ENCODE data around the gene TTC34.

DNA sequence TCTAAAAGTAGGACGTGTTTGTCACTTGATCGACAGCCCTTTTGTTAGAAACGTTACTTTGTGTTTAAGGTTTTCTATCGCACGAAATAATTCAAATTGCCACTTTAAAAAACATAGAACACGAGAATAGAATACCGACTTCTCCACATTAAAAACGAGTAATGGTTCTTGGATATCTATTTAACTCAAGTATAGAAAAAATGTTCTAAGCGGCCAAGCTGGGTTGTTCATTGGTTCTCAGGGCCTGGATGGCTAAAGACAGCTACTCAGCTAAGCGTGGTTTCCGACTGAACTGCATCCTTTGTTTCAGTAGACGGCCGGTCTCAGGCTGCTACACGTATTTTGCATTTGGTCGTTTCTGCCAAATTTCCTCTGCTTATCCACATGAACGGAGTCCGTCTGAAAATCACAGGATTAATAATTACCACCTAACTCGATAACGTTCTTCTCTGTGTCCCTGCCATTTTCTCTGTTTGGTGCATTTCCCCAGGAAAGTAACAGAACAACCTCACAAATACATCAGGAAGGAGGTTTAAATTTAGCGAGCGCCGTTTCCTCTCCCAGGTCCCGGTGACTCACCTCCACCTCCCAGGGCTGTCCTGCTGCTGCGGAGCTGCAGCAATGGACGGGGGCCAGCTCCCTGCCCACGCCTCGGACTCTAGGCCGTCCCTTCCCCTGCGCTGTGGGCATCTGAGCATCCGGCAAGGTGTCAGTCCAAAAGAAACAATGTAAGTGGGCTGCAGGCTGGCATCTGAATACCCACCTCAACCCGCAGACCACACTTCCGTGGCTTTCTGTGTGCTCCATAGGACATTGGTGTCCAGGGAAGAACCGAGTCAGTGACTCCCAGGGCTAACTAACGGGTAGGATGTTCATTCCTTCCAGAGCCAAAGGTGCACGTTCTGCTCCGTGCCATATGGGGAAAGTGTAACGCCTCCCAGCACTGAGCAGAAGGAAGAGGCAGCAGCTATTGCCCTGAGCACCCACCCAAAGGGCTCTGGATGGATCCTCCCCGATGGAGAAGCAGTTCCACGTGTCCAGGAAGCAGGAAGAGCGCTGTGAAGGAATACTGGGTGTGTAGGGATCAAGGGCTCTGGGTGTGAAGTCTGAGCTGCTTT is 4.2 kb upstream of the GABRD start:
- RAMPAGE, long total RNA = no peak
- RRBS = no CpG with 5 or more reads among the region's 40 CpGs

GRCh38 chr1:2049875-2050315 is 316 bp upstream of the PRKCZ start:
- RAMPAGE, long total RNA = no peak
- RRBS = 3% methylated on average over 16 of the region's 54 CpGs

GRCh38 chr1:2134362-2134622 is 60.3 kb downstream of the FAAP20 start:
- RAMPAGE, long total RNA = no peak
- RRBS = no CpG with 5 or more reads among the region's 8 CpGs

- RAMPAGE, long total RNA = no peak
- RRBS = 81% methylated on average over 1 of the region's 27 CpGs
Measured at GRCh38 chr1:2187589-2188346, 6.8 kb downstream of the FAAP20 start.

- RAMPAGE, long total RNA = no peak
- RRBS = 64% methylated on average over 4 of the region's 14 CpGs
Measured at GRCh38 chr1:2206125-2206533, 11.6 kb upstream of the FAAP20 start.

DNA sequence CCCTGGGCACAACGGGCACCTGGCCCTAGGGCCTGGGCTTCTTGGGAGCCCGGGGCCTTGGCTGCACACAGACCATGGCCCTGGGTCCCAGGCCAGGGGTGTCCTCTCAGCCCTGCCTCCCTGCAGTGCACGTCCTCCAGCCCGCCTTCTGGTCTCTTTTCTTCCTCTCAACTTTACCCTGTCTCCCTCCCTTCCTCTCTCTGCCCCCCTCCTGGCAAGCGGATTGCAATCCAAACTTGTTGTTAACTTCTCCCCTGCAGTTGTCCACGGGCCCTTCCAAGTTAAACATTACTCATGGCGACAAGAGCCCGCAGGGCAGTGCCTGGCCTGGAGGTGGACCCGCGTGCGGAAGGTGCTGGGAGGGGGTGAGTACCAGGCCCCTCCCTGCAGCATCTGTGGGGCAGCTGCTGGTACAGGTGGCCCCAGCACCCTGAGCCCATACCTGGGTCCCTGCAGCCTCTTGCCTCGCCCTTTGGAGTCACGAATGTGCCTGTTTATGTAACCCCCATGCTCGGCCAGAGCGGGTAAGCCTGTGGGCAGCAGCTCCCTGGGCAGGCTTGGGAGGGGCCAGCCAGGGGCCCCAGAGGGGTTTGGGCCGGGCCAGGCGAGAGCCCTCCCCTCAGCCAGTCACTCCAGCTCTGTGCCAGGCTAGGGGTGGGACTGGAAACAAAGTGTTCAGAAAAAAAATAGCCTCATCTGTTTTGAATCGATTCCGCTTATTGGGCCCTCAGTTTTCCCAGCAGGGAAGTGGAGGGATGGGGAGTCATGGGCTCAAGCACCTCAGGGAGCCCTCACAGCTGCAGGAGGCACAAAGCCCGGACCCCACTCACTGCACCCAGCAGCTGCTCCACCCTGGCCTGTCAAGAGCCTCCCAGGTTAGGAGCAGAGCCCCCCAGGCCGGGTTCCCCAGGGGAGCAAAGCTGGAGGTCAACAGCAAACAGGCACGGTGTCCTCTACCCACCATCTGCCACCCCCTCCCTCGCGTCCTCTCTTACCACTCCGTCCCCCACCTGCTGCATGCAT is 13.9 kb upstream of the FAAP20 start:
- RAMPAGE, long total RNA = no peak
- RRBS = 74% methylated on average over 2 of the region's 25 CpGs

GRCh38 chr1:2212504-2213546 is 15.3 kb upstream of the SKI start:
- RAMPAGE, long total RNA = no peak
- RRBS = 4% methylated on average over 13 of the region's 53 CpGs

DNA sequence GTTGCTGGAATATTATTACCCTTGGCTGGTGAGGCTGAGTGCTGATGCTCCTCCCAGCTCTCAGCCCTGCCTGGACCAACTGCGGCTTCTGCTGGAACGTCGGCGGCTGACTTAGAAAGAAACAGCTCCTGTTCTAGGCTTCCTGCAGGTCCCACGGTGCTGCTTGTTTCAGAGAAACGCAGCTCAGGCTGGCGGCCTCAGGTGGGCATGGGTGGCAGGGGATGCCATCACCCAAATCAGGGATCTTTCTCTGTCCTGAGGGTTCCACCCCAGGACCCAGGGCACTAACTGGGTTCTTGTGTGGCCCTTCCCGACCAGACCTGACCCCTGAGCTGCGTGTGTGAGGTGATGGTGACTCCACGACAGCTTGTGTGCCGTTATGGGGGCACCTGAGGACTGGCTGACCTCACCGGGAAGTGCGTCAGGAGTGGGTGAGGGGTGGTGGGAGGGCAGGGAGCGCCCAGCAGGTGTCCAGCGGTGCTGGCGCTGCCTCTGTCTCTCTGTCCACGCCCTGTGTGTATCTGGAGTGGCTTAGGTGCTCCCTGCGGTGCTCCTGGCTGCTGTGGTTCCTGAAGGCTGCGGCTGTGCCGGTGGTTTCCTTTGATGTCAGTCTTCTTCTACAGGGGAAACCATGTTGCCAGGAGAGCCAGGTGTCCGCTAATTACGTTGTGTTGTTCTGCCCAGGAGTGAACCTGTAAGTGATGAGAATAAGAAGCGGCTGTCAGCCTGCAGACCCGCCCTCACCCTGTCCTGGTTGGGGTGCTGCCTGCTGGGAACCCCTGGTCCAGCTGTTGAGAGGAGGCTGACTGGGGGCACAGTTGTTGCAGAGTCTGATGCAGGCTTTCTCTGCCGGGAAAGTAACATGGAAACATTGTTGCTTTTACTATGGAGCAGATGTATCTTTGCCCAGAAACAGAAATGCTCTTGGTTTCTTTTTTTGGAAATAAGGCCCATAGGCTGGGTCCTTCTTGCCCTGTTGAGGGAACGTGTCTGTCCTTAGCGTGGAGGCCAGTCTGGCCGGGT is 9.0 kb downstream of the SKI start:
- RAMPAGE, long total RNA = no peak
- RRBS = 27% methylated on average over 1 of the region's 28 CpGs

- RAMPAGE, long total RNA = no peak
- RRBS = no CpG with 5 or more reads among the region's 37 CpGs
Measured at GRCh38 chr1:2242942-2243998, 15.2 kb downstream of the SKI start.

GRCh38 chr1:2262140-2262871 is 34.2 kb downstream of the SKI start:
- RAMPAGE, long total RNA = no peak
- RRBS = no CpG with 5 or more reads among the region's 23 CpGs

DNA sequence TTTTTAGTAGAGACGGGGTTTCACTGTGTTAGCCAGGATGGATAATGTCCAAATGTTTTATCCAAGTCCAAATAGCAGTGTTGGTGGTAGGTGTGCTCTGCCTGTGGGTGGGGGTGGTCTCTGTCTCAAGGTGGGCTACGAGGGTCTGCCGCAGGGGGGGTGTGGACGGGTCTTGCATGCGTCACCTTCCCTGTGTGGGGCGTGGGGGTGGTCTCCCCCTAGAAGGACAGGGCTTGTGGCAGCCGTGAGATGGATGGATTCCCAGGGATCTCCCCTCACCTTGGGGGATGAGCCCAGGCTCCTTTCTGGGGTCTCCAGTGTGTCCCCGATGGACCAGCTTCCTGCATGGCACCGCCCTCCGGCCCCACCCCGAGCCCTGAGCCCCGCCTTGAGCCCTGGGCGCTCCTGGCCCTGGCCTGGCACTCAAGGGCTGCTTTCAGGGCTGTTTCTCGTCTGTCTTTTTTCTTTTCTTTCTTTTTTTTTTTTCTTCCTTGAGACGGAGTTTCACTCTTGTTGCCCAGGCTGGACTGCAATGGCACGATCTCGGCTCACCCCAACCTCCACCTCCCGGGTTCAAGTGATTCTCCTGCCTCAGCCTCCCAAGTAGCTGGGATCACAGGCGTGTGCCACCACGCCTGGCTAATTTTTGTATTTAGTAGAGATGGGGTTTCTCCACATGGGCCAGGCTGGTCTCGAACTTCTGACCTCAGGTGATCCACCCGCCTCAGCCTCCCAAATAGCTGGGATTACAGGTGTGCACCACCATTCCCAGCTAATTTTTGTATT is 59.6 kb downstream of the SKI start:
- RAMPAGE, long total RNA = no peak
- RRBS = no CpG with 5 or more reads among the region's 22 CpGs

GRCh38 chr1:2496000-2496622 is 20.0 kb downstream of the PLCH2 start:
- RAMPAGE, long total RNA = no peak
- RRBS = 89% methylated on average over 4 of the region's 31 CpGs

DNA sequence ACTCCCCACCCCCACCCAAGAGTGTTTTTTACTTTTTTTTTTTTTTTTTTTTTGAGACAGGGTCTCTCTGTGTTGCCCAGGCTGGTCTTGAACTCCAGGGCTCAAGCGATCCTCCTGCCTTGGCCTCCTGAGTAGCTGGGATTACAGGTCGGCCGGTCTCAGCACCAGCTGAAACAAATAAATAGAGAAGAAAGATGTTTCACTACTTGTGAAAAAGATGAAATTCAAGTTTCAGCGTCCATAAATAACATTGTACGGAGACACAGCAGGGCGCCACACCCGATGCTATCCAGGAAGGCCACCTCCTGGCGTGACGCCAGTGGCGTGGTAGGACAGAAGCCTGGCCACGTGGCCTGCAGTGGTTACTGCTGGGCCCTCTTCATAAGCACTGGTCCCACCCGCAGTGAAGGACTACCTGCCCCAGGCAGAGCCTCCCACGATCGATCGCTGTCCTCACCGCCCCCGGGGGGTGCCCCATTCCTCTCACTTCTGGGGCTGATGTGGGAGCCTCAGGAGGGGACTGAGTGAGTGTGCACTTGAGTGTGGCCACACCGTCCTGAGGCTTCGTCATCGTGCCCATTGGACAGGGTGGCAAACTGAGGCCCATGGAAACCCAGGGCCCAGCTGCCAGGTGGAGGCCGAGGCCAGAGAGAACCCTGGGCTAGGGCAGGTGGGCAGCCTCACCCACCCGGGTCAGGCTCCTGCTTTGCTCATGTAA is 11.5 kb upstream of the HES5 start:
- RAMPAGE, long total RNA = no peak
- RRBS = no CpG with 5 or more reads among the region's 22 CpGs

GRCh38 chr1:2570301-2570872 is 14.2 kb downstream of the TNFRSF14 start:
- RAMPAGE, long total RNA = no peak
- RRBS = no CpG with 5 or more reads among the region's 17 CpGs

DNA sequence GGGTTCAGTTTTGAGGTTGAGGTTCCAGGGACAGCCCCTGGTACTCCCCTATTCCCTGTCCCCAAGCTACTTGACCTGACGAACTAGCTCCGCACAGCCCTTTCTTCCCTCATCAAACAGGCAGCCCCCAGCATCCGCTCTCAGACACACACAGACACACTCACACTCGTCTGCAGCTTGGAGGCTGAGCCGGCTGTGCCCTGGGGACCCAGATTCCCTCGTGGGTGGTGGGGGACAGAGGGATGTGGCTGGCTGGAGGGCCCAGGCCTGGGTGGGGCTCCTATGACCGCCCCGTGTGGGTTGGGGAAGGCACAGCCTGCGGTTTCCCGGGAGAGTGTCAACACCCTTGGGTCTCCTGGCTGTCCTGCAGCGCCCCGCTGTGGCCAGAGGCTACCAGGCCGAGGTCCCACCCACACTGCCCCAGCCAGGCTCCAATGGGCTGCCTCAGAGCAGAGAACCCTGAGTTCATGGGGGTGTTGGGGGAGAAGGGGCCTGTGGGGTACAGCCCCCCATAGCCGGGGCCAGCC is at the start of gene TTC34:
Gene TTC34, minus strand, starts transcription at position 281 of the 527 bp plus-strand sequence.
- RAMPAGE, long total RNA = no peak
- RRBS = no CpG with 5 or more reads among the region's 14 CpGs

GRCh38 chr1:2813016-2813415 is 11.5 kb upstream of the TTC34 start:
- RAMPAGE, long total RNA = no peak
- RRBS = 95% methylated on average over 5 of the region's 20 CpGs

- RAMPAGE, long total RNA = no peak
- RRBS = no CpG with 5 or more reads among the region's 11 CpGs
Measured at GRCh38 chr1:2847314-2847726, 45.8 kb upstream of the TTC34 start.

- RAMPAGE, long total RNA = no peak
- RRBS = 77% methylated on average over 3 of the region's 20 CpGs
Measured at GRCh38 chr1:2927397-2927813, 93.9 kb upstream of the ACTRT2 start.

DNA sequence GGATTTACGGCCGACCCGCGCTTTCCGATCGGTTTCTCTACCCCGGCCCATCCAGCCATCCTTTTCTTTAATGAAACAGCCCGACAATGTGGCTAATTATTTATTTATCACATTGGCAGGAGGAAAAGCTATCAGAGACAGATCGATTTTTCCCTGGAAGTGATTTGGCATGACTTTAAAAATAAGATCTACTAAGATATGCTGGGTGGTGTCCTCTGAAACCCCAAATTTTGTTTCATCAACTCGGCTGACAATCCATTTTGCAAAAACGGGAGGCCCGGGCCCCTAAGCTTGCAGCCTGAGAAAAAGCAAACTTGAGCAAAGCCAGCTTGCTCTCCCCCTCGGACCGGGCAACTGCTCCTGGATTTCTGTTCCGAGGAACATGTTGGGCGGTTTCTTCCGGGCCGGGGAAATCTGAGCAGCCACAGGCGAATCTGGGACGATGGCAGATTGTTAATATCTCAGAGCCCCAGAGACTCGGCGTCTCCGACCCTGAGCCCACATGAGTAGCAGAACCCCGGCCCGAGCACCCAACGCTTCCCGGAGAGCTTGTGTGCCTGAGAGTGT is 11.4 kb downstream of the PRDM16 start:
- RAMPAGE, long total RNA = no peak
- RRBS = 78% methylated on average over 11 of the region's 27 CpGs

DNA sequence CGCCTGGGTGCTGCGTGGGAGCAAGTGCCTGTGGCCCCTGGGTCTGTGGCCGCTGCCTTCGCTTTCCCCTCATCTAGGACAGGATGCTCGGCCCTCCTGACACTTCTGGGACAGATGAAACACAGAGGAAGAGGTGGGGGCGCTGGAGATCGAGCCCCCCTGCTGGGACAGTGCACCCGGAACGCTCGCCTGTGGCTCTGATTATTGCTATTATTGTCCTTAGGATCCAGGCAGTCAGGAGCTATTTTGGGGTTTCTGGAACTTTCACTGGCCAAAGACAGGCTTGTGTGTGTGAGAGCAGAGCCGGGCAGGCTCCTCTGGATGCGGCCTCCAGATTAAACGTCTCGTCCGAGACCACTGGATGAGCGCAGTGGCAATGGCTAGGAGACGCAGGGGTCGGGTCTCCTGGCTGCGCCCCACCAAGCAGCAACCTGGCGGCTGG is 13.9 kb downstream of the PRDM16 start:
- RAMPAGE, long total RNA = no peak
- RRBS = 92% methylated on average over 3 of the region's 20 CpGs